Testis (tissue), 5 donors: Measurements from ENCODE around the gene DAO.

DNA sequence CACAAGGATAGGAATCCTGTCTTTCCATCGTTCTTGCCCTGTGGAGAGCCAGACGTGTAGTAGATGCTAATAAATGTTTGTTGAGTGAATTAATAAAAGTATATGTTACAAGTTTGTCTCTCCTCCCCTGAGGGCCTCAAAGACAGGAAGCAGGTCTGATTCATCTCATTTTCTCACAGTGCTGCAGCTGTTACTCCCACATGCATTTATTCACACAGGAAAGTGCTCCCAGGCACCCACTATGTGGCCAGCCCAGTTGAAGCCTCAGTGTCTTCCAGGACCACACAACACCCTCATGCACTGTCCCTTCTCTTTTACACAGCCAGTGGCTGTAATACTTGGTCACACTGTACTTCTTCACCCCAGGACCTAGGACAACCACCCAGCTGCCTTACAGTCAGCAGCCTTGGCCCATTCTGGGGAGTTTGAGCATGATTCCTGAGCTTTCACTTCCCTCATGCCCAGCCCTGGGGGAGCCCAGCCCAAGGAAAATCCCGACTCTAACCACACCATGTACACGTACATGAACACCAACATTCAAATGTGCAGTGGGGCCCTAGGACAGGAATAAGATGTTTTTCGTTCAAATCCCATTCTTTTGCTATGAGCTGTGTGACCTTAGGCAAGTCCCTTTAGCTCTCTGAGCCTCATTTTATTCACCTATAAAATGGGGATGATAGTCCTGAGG is 4.8 kb downstream of the CMKLR1 start:
- PRO-cap, 3 experiments = no peak in any of the 3 experiments
- RAMPAGE, long total RNA, 2 experiments = no peak in any of the 2 experiments
- RRBS = no CpG with 5 or more reads among the region's 5 CpGs

DNA sequence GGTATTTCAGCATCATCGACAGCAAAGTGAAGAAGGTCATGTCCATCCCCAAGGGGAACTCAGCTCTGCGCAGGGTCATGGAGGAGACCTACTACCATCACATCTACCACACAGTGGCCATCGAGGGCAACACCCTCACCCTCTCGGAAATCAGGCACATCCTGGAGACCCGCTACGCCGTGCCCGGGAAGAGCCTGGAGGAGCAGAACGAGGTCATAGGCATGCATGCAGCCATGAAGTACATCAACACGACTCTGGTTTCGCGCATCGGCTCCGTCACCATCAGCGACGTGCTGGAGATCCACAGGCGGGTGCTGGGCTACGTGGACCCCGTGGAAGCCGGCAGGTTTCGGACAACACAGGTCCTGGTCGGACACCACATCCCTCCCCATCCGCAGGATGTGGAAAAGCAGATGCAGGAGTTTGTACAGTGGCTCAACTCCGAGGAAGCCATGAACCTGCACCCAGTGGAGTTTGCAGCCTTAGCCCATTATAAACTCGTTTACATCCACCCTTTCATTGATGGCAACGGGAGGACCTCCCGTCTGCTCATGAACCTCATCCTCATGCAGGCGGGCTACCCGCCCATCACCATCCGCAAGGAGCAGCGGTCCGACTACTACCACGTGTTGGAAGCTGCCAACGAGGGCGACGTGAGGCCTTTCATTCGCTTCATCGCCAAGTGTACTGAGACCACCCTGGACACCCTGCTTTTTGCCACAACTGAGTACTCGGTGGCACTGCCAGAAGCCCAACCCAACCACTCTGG is 3.8 kb downstream of the FICD start:
- PRO-cap, 3 experiments = no peak in any of the 3 experiments
- RAMPAGE, long total RNA, 2 experiments = no peak in any of the 2 experiments
- RRBS = no CpG with 5 or more reads among the region's 39 CpGs

- PRO-cap, 3 experiments = peak in 3 of 3 experiments; most common plus-strand start chr12:108561457 (in 1); most common minus-strand start chr12:108561391 (in 1)
- RAMPAGE, long total RNA, 2 experiments = no peak in any of the 2 experiments
- RRBS = no CpG with 5 or more reads among the region's 15 CpGs
Measured at GRCh38 chr12:108561360-108561709, 362 bp upstream of the SART3 start.

DNA sequence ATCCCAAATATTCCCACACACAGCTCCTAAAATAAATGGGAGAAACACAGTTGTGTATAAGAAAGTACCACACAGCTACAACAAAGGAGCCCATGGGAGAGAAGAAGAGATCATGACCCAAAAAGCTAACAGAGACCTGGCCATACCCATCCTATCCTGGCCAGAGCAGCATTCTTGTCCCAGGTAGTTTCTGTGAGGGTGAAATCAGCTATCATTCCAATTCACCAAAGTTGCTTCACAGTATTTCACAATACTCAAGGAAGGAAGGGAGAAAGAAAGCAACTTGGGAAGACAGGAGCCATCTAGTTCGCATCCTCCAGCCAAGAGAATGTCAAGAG is 35.4 kb downstream of the CORO1C start:
- PRO-cap, 3 experiments = no peak in any of the 3 experiments
- RAMPAGE, long total RNA, 2 experiments = no peak in any of the 2 experiments
- RRBS = no CpG with 5 or more reads among the region's 1 CpG

GRCh38 chr12:108713395-108714149 is 17.7 kb downstream of the CORO1C start:
- PRO-cap, 3 experiments = no peak in any of the 3 experiments
- RAMPAGE, long total RNA, 2 experiments = no peak in any of the 2 experiments
- RRBS = no CpG with 5 or more reads among the region's 7 CpGs

GRCh38 chr12:108784212-108784559 is 52.9 kb upstream of the CORO1C start:
- PRO-cap, 3 experiments = no peak in any of the 3 experiments
- RAMPAGE, long total RNA, 2 experiments = no peak in any of the 2 experiments
- RRBS = no CpG with 5 or more reads among the region's 1 CpG

GRCh38 chr12:108825390-108825984 is 31.9 kb downstream of the SSH1 start:
- PRO-cap, 3 experiments = no peak in any of the 3 experiments
- RAMPAGE, long total RNA, 2 experiments = no peak in any of the 2 experiments
- RRBS = no CpG with 5 or more reads among the region's 6 CpGs

DNA sequence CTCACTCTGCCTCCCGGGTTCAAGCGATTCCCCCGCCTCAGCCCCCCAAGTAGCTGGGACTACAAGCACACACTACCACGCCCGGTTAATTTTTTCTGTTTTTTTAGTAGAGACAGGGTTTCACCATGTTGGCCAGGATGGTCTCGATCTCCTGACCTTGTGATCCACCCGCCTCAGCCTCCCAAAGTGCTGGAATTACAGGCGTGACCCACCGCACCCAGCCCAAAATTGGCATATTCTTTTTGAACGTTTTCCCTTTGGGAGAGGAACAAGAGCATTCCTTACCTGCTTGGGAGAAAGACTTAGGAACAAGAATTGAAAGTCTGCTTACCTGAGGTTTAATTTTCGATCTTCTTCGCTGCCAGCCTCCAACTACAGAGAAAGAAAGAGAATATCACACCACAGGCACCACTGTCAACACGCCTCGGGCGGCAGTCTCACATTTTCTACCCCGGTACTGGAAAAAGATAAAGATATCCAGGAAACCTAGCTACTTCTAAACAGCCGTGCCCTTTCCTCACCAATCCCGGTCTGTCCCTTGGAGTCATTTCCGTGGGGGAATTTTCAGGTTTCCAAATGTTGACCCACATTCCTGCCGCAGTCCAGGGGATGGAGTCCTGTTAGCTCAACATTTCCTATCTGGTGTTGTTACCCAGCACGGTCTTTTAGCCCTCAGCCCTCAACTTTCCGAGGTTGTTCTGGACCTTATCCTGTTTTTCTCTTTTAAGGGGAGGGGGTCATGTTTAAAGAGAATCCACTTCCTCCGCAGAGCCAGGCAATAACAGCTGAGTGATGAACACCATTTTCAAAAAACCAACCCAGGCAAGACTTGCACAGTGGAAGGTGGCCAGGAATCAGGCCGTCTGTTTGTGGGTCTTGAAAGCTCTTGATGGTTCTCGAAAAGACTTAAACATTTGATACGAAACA is 4.8 kb downstream of the SSH1 start:
- PRO-cap, 3 experiments = peak in 3 of 3 experiments; most common plus-strand start position 600 of the sequence (in 1); most common minus-strand start position 448 of the sequence (in 2)
- RAMPAGE, long total RNA, 2 experiments = no peak in any of the 2 experiments
- RRBS = 90% methylated on average over 2 of the region's 26 CpGs

DNA sequence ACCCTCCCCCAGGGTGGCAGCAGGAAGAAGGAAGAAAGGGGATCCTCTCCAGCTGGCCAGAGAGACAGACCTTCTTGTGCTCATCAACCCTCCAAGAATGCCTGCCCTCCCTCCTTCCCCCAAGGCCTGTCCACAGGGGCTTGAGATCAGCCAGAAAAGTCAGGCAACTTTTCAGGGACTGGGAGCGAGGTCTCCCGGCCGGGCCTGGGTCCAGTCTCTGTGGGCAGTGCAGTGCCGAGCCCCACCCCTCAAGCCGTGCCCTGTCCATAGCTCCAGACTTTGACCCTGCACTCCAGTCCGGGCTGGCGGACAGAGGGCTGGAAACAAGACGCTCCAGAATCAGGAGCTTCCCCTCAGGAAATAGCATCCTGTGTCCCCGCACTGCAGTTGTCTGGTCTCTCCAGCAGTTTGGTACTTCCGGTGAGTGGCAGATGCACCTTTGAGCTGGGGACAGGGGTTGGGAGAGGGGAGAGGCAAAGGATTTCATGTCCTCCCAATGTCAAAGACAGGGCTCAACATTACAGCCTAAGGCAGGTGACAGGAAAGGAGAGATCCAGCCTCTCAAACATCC is at the start of gene DAO:
DAO (plus strand) TSS at position 288 of the 571 bp plus-strand sequence.
- PRO-cap, 3 experiments = no peak in any of the 3 experiments
- RAMPAGE, long total RNA, 2 experiments = no peak in any of the 2 experiments
- RRBS = 80% methylated on average over 5 of the region's 10 CpGs

DNA sequence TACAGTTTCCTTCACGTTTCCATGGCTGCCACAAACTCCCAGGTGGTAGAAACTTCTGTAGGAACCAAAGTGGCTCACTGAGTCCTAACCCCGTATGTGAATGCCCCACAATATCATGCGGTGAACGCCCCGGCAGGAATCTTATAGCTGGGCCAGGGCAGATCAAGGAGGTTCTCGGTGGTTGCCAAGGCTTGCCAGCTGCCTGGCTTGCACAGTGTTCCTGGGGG is 54.6 kb downstream of the SVOP start:
- PRO-cap, 3 experiments = no peak in any of the 3 experiments
- RAMPAGE, long total RNA, 2 experiments = no peak in any of the 2 experiments
- RRBS = no CpG with 5 or more reads among the region's 6 CpGs

GRCh38 chr12:109098823-109099073 is 1.4 kb downstream of the UNG start:
- PRO-cap, 3 experiments = no peak in any of the 3 experiments
- RAMPAGE, long total RNA, 2 experiments = no peak in any of the 2 experiments
- RRBS = no CpG with 5 or more reads among the region's 5 CpGs

DNA sequence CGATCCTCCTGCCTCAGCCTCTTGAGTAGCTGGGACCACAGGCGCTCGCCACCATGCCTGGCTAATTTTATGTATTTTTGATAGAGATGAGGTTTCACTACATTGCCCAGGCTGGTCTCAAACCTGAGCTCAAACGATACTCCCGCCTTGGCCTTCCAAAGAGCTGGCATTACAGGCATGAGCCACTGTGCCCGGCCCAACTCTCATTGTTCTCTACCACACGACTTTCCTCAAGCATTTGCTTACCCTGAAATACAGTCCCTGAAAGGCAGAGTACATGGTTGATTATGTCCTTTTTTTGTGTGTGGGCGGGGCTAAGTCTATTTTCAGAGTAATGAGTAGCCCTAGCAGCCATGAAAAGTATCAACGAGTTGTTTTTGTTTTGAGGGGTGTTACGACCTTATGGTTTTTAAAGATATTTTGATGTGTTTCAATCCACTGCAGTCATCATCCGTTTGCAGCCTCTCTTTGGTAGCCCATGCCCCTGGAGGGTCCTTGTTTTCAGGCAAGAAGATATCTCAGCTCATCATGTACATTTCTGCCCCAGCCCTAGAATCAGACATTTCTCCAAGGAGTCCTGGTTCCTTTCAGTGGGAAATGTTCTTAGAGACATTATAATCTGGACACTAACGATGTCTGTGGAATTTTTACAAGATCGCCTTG is 8.6 kb downstream of the ACACB start:
- PRO-cap, 3 experiments = no peak in any of the 3 experiments
- RAMPAGE, long total RNA, 2 experiments = no peak in any of the 2 experiments
- RRBS = no CpG with 5 or more reads among the region's 13 CpGs

DNA sequence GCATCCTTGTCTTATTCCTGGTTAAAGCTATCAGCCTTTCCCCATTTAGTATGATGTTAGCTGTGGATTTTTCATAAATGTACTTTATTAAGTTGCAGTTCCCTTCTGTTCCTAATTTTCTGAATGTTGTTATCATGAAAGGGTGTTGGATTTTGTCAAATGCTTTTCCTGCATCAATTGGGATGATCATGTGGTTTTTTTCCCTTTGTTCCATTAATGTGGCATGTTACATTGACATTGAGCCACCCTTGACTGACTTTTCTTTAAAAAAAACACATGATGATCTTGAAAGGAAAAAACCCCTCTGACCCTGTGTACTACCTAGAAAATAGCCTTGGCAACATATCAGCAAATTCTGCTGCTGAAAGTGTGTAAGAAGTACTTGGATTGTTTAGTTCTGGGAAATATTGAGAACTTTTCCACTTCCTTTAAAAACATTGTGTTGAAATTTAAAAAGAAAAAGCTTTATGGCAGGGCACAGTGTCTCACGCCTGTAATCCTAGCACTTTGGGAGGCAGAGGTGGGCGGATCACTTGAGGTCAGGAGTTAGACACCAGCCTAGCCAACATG is 20.6 kb downstream of the ACACB start:
- PRO-cap, 3 experiments = peak in 1 of 3 experiments; most common plus-strand start position 452 of the sequence (in 1)
- RAMPAGE, long total RNA, 2 experiments = no peak in any of the 2 experiments
- RRBS = no CpG with 5 or more reads among the region's 2 CpGs

GRCh38 chr12:109359076-109359791 is 11.5 kb downstream of the MYO1H start:
- PRO-cap, 3 experiments = peak in 2 of 3 experiments; most common plus-strand start chr12:109359291 (in 2); most common minus-strand start chr12:109359441 (in 2)
- RAMPAGE, long total RNA, 2 experiments = start-site peak on the minus strand in 2 of 2 experiments, at chr12:109359441-109359475 at its widest, 49 to 116 reads per replicate
- RRBS = 40% methylated on average over 2 of the region's 27 CpGs

DNA sequence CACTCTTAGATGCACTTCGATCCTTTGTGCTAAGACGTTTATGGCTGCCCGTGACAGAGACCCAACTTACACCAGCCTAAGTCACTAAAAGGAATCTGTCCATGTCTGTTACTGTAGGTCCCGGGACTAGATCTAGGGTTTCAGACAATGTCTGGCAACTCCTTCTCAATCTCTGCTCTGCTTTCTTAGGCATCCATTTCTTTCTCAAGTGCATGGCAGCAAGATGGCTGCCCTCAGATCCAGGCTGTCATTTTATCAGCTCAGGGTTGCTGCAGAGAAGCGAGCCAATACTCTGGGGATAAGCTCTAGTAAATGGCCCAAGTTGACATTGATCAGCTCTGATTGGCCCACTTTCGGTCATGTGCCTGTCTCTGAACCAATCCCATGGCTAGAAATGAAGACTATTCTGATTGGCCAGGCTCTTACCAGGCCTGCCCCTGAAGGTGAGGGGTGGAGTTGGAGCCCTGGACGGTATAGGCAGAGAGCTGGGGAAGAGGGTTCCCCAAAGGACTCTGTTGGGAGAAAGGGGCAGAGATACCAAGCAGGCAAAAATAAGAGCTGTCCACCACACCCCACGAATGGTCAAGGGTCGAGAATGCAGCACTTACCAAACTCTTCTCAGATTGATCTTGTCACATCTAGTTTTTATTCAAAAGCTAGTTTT is 41.4 kb downstream of the MYO1H start:
- PRO-cap, 3 experiments = peak in 3 of 3 experiments; most common plus-strand start position 480 of the sequence (in 2); most common minus-strand start position 249 of the sequence (in 2)
- RAMPAGE, long total RNA, 2 experiments = start-site peak on the minus strand in 1 of 2 experiments, centred at position 272 of the sequence, 8 reads per replicate
- RRBS = no CpG with 5 or more reads among the region's 9 CpGs

GRCh38 chr12:109467681-109468329 is 9.3 kb downstream of the KCTD10 start:
- PRO-cap, 3 experiments = no peak in any of the 3 experiments
- RAMPAGE, long total RNA, 2 experiments = no peak in any of the 2 experiments
- RRBS = no CpG with 5 or more reads among the region's 12 CpGs

DNA sequence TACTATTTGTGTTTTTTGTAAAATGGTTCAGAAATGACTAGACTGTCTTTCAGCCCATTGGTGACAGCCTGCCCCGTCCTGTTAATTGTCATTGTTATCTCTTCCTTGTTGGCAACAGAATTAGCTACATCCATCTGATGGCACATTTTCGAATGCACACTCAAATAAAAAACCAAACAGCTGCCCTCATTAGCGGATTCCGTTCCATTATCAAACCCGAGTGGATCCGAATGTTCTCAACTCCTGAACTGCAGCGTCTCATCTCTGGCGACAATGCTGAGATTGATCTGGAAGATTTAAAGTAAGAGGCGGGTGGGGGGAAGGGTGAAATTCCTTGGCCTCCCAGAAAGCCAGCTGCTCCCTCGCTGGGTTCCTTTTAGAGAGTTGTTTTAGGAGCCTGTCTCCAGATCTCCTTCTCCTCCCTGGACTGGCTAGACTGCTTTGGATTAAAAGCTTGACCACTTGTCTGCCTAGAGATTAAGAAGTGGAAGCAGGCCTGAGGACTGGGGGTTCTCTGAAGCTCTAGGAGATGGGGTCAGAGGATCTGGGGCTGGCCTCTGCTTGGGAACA is 43.4 kb downstream of the MMAB start:
- PRO-cap, 3 experiments = no peak in any of the 3 experiments
- RAMPAGE, long total RNA, 2 experiments = no peak in any of the 2 experiments
- RRBS = no CpG with 5 or more reads among the region's 10 CpGs

DNA sequence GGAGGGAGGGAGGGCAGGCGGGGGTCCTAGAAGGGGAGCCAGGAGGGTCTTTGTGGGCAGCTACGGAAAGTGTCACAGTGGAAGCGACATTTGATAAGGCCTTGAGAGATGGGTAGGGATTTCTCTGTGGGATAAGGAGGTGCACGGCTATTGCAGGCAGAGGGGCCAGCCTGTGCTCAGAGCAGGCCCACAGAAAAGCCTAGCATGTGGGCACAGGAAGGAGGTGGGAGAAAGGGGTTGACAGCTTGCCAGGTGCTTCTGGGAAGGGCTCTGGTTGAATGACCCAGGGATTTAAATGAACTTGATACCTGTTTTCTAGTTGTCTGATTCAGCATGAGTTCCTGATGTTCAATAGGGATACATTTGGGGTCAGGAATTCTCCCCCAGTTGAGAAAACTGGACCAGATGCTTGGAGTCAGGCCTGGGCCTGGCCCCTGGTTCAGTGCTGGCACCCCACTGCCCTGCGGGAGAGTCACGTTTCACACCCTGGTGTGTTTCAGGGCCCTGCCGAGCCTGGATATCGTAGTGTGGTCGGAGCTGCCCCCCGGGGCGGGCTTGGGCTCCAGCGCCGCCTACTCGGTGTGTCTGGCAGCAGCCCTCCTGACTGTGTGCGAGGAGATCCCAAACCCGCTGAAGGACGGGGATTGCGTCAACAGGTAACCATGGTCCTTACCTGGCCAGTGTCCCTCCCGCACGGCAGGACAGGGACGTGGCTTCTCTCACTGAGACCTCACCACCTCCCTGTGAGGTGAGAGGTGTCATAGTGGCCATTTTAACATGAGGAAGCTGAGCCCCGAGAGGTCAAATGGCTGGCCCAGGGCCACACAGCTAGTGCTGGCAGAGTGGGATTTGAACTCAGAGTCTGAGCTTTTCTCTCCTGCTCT is 7.5 kb downstream of the MVK start:
- PRO-cap, 3 experiments = no peak in any of the 3 experiments
- RAMPAGE, long total RNA, 2 experiments = start-site peak on the minus strand in 1 of 2 experiments, centred at position 698 of the sequence, 6 reads per replicate
- RRBS = no CpG with 5 or more reads among the region's 22 CpGs

GRCh38 chr12:109581779-109582238 is 8.2 kb downstream of the MVK start:
- PRO-cap, 3 experiments = no peak in any of the 3 experiments
- RAMPAGE, long total RNA, 2 experiments = no peak in any of the 2 experiments
- RRBS = no CpG with 5 or more reads among the region's 9 CpGs

GRCh38 chr12:109845087-109845780 is 12.0 kb upstream of the TRPV4 start:
- PRO-cap, 3 experiments = no peak in any of the 3 experiments
- RAMPAGE, long total RNA, 2 experiments = start-site peak on the plus strand in 2 of 2 experiments, at chr12:109845527-109845538 at its widest, 16 to 30 reads per replicate
- RRBS = 1% methylated on average over 12 of the region's 26 CpGs